A172 (cell line): Measurements from ENCODE around the genes MOV10L1 and SELENOO.

GRCh38 chr22:48574831-48575753 lies 85.7 kb downstream of the TAFA5 start:
- RAMPAGE, long total RNA, result no peak

GRCh38 chr22:49209670-49210231 lies 617.9 kb downstream of the BRD1 start:
- RAMPAGE, long total RNA, result no peak

DNA sequence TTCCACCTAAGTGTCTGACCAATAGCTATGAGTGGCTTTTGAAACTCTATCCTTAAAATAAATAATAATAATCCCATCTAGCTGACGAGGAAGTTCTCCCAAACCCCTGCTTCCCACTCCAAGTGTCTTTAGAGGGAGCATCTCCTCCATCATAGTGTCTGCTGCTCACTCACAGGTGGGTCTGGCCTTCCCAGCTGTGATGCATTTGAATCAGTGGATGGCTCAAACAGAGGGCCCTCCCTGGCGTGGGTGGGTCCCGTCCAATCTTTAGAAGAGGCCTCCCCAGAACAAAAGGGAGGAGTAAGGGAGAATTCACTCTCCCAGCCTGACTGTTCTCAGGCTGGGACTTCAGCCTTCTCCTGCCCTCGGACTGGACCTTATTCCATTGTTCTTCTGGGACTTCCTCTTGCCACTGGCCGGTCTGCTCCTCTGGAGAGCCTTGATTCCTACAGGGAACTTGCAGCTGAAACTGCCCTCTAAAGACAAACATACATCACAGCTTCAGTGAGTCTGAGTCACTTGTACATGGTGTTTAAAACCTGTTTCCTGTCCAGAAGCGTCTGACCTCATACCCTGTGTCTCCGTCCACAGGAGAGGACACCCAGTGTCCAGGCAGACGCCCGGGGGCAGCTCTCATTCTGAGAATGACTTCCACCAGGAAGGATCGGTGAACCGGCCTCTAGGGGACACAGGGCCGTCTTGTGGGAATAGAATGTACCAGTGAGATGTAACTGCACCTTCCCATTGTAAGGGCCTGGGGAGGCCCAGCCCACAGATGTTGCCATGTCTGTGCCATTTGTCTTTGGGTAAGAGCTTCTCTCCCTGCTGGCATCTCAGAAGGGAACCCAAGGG lies 234.7 kb downstream of the BRD1 start:
- RAMPAGE, long total RNA, result no peak

GRCh38 chr22:49607047-49607785 lies 220.5 kb downstream of the BRD1 start:
- RAMPAGE, long total RNA, result no peak

DNA sequence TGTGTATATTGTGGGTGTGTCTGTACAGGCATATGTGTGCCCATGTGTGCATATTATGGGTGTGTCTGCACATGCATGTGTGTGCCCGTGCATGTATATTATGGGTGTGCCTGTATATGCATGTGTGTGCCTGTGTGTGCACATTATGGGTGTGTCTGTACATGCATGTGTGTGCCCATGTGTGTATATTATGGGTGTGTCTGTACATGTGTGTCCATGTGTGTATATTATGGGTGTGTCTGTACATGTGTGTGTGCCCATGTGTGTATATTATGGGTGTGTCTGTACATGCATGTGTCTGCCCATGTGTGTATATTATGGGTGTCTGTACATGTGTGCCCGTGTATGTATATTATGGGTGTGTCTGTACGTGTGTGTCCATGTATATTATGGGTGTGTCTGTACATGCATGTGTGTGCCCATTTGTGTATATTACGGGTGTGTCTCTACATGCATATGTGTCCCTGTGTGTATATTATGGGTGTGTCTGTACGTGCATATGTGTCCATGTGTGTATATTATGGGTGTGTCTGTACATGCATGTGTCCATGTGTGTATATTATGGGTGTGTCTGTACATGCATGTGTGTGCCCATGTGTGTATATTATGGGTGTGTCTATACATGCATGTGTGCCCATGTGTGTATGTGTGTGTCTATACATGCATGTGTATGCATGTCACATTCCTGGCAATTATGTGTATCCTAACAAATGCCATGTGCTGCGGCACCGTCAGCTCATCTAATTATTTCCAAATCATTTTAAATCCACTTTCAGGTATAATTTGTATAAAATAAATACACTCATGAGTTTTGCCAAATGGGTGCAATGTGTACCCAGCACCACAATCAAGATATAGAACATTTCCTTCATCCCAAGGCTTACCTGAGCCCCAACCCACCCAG lies 217.0 kb downstream of the BRD1 start:
- RAMPAGE, long total RNA, result no peak

- RAMPAGE, long total RNA, result no peak
Measured at GRCh38 chr22:49621769-49622220, 205.9 kb downstream of the BRD1 start.

GRCh38 chr22:49656686-49657252 lies 170.9 kb downstream of the BRD1 start:
- RAMPAGE, long total RNA, result no peak

DNA sequence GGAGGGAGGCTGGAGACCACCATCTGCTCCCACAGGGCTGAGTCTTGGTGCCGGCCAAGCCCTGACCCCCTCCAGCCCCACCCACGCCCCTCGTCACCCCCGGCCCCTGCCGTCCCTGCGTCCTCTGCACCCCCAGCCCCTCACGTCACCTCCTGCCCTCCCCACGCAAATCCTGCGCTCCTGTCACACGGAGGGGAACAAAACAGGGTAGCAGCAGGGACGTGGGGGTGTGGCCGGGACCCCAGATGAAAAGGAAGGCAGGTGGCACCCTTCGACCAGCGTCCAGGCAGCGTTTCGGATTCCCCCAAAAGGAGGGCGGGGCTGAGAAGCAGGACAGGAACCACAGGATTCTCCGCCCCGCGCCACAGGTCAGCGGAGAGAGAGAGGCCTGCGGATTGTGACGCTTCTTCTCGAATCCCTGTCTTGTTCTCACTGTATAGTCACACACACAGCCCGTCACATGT lies 156.7 kb downstream of the BRD1 start:
- RAMPAGE, long total RNA, result no peak

- RAMPAGE, long total RNA, result no peak
Measured at GRCh38 chr22:49823014-49823656, 4.5 kb downstream of the BRD1 start.

DNA sequence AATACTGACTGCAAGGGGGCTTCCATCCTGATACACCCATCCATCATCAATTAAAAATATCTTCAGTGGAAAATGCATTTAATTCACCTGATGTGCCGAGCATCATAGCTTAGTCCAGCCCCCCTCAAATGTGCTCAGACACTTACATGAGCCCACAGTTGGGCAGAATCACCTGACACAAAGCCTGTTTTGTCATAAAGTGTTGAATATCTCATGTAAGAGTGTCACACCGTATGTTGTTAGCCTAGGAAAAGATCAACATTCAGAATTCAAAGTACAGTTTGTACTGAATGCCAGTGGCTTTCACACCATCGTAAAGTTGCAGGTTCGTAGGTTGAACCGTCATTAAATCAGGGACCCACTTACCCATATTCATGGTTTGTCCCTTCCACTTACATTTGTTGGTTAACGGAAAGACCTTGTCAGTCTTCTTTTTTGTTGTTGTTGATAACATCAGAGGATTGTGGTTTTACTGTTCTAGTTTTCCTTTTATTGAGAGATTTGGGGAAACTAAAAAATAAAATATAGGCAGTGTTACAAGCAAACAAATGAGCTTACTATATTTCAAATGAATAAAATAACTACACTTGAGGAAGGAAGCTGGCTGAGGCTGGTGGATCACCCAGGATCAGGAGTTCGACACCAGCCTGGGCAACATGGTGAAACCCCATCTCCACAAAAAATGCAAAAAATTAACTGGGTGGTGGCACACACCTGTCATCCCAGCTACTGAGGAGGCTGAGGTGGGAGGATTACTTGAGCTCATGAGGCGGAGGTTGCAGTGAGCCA lies 14.3 kb downstream of the ZBED4 start:
- RAMPAGE, long total RNA, result no peak

DNA sequence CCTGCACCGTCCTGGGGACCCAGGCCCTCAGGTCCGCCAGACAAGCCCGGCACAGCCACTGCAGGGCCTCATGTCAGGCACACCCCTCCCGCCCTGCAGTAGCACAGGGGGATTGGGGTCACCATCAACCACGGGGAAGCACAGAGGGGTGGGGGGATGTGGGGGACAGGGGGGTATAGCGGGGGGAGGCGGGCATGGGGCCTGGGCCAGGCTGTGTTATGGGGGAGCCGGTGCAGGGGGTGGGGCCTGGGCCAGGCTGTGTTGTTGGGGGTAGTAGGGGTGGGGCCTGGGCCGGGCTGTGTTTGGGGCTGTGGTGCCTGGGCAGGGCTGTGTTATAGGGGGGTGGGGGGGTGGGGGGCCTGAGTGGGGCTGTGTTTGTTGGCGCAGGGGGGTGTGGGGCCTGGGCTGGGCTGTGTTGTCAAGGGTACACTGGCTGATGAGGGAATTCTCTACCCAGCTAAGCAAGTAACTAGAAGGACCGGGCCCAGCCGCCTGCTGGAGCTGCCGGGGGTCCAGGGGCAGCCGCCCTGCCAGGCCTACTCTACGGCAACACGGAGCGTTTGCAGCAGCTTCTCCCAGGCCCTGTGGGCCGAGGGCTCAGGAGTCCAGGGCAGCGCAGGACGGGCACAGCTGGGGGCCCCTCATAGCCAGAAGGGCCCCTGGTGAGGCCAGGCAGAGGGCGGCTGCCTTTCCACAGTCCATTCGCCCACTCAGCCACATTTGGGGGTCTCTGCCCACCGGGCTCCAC lies 10.2 kb upstream of the PIM3 start:
- RAMPAGE, long total RNA, result no peak

DNA sequence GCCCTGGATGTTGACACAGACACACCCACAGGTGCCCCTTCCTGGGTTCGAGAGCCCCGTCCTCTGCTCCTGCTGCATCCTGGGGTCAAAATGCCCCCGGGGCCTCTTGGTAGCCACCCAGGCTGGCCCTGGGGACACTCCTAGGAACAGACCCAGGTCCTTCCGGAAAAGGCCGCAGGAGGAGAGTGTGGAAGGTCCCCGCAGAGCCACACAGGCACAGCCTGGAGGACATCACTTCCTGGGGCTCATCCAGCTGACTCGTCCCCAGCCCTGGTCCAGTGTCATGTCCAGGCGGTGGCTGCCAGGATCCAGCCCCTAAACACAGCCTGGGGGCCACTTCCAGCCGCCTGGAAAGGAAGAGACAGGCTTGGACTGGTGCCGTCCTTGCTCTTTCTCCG lies 6.7 kb upstream of the PIM3 start:
- RAMPAGE, long total RNA, result no peak

DNA sequence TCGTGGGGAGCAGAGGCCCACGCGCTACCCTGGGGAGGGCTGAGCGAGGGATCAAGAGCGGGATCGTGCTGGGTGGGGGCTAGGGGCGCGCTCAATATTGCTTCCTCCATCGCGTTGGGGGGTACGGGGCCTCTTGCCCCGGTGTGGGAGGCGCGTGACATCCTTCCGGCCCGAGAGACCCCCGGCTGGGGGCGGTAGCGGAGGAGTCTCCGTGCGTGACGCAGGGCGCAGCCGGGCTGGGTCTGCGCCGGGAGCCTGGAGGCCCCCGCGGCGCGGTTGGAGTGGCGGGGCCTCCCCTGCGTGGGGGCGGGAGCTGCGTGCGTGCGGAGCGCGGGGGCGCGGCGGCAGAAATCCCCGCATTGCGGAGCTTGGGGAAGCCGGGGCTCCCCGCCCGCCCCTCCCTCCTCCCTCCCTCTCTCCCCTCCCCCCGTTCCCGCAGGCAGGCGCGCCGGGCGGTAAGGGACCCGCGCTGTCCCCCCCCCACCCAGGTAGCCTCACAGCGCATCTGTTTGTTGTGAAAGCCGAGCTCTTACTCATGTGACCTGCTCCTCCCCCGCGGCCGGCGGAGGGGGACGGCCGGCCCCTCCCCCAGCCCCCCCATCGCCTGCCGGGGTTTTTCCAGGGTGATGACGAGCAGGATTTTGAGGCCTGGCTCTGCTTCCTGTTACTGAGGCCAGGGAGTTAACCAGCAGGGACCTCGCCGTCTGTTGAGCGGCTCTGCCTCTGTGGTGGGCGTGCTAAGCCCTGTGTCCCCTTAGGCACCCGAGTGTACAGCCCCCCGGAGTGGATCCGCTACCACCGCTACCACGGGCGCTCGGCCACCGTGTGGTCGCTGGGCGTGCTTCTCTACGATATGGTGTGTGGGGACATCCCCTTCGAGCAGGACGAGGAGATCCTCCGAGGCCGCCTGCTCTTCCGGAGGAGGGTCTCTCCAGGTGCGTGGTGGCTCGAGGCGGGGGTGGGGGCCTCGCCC lies 1.6 kb downstream of the PIM3 start:
- RAMPAGE, long total RNA, result no peak

GRCh38 chr22:49965789-49966309 lies 5.3 kb downstream of the PIM3 start:
- RAMPAGE, long total RNA, result no peak

DNA sequence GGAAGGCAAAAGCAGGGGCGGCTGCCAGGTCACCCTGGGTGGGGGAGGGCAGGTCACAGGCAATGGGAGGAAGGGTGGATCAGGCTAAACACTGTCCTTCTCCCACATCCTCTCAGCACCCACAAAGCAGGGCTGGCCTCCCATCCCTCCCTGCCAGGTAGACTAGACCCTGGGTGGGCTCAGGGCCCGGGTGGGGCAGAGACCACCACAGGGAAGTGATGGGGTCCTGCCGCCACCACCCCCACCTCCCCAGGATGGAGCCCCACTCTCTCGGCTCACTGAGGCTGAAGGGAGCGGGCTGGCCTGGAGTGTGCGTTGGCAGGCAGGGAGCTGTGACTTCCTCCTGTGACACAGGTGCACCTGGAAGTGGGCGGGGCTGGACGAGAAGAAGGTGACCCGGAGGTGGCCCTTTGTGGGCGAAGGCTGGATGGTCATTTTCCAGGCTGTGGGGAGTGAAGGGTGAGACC lies 15.5 kb downstream of the IL17REL start:
- RAMPAGE, long total RNA, result no peak

GRCh38 chr22:50089554-50090091 lies at the start of gene MOV10L1:
MOV10L1 (plus strand) TSS chr22:50090006.
- RAMPAGE, long total RNA, result no peak

DNA sequence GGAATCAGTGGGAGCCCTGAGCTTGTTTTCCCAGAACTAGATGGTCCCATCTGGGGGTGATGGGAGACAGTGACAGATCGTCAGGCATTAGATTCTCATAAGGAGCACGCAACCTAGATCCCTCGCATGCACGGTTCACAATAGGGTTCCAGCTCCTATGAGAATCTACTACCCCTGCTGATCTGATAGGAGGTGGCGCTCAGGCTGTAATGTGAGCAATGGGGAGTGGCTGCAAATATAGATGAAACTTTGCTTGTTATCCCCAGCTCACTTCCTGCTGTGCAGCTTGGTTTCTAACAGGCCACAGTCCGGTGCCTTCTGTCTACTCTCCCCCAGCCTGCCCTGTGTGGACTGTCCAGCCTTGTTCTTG lies 14.2 kb downstream of the MOV10L1 start:
- RAMPAGE, long total RNA, result no peak

DNA sequence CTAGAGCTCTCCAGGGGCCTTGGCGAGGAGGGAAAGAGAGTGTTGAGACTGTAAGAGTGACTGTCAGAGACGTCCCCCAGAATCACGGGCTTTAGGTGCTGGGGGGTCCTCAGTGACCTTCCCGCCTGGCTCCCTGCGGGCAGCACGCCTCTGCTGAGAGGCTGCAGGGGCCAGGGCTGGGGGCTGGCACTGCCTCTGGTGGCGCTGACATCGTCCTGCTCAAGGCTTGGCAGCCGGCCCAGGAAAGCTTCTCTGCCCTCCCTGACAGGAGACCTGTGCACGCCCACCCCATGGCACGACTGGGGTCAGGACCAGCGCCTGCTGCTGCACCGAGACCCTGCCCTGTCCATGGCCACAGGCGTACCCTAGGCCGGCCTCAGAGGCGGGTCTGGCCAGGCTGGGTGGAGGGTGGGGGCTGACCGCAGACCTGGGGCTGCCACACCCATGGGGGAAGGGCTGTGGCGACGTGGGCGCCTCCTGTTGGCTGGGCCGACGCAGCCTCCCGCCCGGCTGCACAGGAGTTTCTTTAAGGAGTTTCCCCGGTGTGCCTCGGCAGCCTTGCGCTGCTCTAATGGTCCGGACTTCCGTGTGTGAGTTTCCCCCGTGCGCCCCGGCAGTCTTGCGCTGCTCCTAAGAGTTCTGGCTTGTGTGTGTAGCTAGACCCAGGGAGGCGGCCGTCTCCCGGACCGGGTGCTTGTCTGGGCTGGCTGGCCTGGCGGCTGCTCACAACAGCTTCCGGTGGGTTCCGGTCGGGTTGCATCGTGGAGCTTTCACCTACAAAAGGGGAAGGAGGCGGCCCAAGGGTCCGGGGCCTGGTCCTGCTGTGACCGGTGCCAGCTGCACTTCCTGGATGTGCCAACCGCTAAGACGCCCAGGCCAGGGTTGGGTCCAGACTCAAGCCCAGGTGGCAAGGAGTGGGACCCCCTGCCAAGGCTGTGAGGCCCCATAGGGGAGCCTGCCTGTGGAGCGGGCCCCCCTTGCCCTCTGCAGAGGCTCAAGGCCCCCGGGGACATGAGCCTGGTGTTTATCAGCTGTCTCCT lies 4.7 kb downstream of the TRABD start:
- RAMPAGE, long total RNA, result no peak

GRCh38 chr22:50200931-50201150 lies at the start of gene SELENOO:
SELENOO (plus strand) TSS chr22:50201011.
- RAMPAGE, long total RNA, result no peak

- RAMPAGE, long total RNA, result no peak
Measured at GRCh38 chr22:50273683-50274840, 3.9 kb upstream of the MAPK11 start.